Jejunum (tissue), 1 donor: ENCODE data around the gene ADAMTS15.

- PRO-cap, result no peak
These were observed 204.1 kb downstream of the BARX2 start for GRCh38 chr11:129579769-129580146.

DNA sequence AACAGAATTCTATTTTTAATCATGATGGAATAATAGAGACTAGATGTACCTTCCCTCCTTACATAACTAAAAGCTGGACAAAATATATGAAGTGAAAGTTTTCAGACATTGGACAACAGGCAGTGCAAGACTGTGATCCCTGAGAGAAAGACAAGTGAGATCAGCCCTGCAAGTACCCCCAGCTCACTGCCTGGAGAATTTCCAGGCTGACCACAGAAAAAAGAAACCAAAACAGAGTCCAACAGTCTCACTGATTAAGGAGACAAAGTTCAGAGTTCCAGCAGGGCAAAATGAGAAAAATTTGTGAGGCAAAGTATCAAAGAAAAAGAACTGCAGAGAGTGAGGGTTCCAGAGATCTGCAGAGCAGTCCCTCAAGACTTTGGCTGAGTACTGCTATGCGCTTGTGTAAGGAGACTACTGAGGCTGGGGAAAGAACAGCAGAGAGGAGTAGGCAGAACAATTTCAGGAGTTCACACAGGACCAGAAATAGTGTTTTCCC is 47.3 kb upstream of the TMEM45B start:
- PRO-cap, result bidirectional peak, plus-strand start at position 342 of the sequence, minus-strand start at position 211 of the sequence

DNA sequence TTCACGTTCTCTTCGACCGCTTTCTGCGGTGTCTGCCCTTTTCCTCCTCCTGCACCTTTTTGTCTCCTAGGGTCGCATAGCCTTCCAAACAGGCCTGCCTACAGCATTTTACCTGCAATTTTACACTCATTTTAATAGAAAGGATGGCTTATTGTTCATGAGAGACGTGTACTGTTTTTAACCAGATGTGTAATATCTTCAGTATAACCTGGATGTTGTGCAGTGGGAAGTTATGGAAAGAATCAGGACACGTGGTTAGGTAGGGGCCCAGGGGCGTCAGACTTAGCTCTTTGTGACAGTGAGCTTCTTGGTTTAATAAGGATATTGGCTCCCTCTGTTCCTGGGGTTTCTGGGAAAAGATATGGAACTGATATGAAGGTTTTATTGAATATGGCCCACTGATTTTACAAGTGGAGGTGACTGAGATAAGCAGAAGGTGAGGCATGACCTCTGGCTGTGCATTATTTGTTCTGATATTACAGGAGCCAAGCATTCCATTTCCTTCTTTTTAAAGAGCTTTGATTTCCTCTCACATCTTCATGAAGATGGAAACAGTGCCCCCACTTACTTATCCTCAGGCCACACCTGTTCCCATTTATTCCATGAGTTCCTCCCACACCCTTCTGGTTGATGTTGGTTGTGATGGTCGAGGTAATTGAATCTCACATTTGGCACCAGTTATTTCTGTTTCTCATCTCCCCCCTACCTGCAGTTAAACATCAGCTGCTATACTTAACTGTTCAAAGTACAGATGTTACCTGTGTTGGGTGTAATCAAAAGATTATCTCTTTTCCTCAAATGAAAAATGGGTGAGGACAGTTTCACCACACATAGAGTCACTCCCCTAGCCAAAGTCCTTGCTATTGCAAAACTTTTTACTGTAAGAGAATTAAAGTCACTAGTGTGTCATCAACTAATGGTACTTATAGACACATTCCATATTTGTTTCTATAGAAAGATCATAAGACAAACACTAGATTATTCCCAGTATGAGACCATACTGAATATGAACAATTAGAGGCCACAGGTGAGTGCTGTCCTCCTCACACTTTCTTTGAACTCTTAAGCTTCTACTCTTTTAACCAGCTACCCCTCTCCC is 1.8 kb downstream of the TMEM45B start:
- PRO-cap, result no peak

- PRO-cap, result no peak
These were observed 529 bp downstream of the NFRKB start for GRCh38 chr11:129894871-129895227.

DNA sequence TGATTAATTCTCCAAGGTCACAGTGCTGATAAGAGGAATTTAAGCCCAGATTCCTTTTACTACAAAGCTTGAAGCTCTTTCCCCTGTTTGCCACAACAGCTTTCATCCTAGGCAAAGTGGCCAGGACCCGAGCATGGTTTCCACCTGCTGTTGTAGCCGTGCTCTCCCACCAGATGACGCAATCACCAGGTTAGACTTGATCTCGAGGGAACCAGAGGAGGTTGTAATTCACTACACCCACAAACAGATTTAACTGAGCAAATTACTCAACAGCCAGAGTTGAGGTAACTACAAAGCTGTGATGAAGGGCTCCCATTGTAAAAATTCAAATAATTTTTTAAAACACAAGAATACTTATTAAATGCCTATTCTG is 10.3 kb downstream of the PRDM10 start:
- PRO-cap, result no peak

DNA sequence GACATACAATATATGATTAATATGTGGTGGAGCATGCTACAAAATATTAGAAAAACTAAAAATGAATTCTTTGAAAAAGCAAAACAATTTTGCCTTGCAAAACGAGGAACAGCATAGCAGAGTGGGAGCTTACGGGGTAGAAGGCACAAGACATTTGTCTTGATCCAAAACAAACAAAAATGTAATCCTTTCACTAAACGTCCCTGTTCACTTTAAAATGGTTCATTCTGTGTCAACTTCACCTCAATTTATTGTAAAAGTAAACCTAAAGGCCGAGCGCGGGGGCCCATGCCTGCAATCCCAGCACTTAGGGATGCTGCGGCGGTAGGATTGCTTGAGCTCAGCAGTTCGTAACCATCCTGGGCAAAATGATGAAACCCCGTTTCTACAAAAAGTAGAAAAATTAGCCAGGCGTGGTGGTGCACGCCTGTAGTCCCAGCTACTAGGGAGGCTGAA is 2.1 kb downstream of the PRDM10 start:
- PRO-cap, result no peak

DNA sequence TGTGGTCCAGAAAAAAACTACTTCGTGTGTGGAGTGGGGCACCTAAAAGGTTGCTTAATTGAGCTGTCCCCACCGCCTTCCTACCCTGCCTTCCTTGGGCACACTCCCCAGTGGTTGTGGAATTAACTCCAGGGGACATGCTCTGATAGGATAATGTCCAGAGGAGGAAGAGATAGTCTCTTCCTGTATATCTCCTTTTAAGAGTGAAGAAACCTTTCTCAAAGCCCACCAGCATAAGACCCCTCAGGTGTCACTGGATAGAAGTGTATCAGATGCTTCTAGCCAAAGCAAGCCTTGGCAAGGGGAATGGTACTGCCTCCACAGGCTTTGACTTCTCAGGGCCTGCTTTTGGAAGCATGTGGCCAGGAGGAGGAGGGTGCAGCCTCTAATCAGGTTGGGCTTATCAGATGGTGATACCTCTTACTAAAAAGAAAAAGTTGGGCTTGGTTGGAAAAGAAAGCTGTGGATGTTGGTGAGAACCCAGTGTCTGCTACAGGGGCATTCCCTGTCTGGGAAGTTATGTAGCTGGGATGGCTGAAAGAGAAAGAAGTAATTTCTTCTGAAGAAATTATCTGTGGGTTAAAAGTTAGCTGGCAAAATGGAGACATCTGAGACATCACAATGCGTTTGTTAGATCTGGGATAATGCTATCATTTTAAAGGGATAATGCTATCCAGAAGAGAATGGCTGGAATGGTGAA is 7.0 kb downstream of the APLP2 start:
- PRO-cap, result no peak

DNA sequence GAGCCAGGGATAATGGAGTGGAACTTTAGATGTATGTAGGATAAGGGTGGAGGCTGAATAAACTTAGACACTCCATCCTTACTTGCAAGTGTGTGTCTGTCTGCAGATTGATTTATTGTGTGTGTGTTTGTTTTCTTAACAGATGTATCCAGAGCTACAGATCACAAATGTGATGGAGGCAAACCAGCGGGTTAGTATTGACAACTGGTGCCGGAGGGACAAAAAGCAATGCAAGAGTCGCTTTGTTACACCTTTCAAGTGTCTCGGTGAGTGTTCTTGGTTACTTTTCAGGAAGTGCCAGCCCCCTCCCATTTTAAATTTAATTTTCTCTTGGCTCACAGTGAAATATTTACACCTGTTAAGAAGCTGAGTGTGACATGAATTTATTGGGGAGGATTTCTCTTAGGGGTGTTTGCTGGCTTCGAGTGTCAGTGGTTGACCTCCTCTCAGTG is 40.7 kb downstream of the APLP2 start:
- PRO-cap, result no peak

DNA sequence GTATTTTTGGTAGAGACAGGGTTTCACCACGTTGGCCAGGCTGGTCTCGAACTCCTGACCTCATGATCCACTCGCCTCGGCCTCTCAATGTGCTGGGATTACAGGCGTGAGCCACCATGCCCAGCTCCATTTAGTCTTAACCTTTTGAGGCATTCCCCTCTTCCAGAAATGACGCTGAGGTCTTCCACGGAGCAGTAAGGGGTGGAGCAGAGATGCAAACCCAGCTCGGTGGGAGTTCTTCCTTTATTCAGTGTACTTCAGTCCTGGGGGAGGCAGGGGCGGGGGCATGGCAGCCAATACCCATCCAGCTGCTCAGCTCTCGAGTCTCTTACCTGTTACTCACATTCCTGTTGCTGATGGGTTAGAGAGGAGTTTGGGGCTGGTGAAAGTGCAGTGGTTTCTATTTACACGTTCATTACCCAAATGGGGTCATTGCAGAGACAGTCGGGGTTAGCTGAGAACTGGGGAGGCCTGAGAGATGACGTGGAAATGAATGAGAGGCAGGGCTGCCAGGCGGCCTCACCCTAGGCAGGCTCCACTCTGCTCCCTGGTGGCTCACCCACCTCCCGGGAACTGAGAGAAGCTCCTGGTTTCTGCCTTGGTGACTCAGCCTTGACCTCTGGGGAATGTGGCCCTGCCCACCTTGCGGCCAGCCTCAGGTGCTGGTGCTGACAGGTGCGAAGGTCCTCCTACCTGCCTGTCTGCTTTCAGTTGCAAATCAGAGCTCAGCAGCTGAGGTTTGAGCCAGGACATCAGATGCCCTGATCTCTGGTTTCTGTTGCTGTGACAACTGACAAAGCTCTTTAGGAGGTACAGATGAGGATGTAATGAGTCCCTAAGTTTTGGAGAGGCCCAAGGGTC is 13.4 kb upstream of the ST14 start:
- PRO-cap, result bidirectional peak, plus-strand start at position 721 of the sequence, minus-strand start at position 575 of the sequence

GRCh38 chr11:130189412-130190241 is 30.0 kb downstream of the ST14 start:
- PRO-cap, result bidirectional peak, plus-strand start at chr11:130190129, minus-strand start at chr11:130190003

DNA sequence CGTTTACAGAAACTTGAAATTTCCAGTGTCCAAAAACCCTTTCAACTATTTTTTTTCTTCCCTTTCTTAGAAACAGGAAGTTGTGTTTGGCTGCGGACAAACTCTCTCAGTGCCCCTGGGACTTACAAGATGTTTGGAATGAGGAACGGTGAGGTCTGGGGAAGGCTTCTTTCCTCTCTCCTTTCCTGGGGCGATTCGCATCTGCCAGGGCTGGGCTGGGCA is 27.6 kb downstream of the ADAMTS8 start:
- PRO-cap, result no peak

DNA sequence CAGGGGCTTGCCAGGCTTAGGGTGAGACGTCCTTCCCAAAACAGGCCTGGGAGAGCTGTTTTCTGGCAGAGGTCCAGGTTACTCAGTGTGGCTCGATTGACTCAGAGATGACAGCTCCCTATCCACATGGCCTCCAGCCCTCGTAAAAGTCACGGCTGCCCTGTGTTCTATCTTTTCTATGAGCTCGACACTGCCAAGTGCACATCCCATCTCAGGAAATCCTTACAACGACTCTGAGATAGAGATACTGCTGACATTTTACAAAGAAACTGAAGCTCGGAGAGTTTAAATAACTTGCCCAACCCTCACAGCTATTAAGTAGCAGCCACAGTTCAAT is 20.4 kb downstream of the ADAMTS8 start:
- PRO-cap, result no peak

DNA sequence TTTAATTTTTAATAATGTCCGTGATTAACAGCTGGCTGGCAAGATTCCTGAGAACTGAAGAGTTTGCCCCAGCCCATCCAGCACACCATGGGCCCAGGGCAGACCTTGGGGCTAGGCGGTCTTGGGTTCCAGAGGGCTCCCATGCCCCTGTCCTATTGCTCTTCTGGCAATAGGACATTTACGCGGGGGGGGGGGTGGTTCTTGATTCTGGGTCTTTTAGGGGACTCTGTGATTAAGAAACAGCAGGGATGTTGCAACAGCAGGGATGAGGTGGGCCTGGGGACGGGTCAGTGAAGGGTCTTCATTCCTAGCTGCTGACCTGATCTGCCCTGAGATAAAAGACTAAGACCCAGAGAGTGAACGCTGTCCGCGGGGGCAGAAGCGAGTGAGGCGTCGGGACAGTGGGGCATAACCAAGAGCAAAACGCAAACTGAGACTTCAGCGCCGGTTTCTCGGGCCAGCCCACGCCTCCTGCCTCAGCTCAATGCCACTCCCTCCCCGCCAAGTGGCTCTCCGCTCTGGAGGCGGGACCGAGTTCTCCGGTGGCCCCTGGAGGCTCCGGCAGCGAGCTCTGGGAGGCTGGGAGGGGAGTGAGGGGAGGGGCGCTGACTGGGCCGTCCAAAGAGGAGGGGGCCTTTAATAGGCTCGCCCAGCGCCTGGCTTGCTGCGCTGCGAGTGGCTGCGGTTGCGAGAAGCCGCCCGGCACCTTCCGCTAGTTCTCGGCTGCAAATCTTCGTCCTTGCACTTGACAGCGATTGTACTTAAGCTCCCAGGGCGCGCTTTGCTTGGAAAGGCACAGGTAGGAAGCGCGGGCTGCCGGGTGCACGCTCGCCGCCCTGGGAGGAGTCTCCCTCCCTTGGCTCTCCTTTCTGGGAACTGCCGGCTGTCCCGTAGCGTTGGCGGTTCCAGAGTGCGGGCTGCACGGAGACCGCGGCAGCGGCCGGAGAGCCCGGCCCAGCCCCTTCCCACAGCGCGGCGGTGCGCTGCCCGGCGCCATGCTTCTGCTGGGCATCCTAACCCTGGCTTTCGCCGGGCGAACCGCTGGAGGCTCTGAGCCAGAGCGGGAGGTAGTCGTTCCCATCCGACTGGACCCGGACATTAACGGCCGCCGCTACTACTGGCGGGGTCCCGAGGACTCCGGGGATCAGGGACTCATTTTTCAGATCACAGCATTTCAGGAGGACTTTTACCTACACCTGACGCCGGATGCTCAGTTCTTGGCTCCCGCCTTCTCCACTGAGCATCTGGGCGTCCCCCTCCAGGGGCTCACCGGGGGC is at the start of gene ADAMTS15:
TSS of gene ADAMTS15 (plus strand) at position 667 of the 1,277 bp plus-strand sequence.
- PRO-cap, result bidirectional peak, plus-strand start at position 667 of the sequence, minus-strand start at position 432 of the sequence; unidirectional peak, plus-strand start at position 893 of the sequence

DNA sequence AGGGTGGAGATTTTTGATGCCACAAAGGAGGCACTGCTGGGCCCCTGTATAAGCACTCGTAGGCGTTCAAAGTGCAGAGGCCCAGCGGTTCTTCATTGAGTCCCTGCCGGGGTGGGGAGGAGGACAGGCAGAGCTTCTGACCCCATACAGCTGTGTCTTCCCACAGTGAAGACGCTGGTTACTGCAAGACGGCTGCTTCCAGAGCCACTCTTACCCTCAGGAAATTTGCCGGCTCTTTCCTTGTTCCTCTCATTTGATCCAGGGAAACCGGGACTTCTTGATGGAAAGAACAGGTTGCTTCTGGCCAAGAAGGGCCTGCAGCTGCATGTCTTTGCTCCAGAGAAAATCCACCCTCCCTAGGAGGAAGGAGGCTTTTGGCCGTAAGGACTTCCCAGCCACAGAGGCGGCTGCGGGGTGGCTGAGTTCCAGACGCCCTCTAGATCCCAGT is 9.3 kb downstream of the ADAMTS15 start:
- PRO-cap, result no peak

GRCh38 chr11:130785202-130785649 is 131.1 kb downstream of the SNX19 start:
- PRO-cap, result no peak

DNA sequence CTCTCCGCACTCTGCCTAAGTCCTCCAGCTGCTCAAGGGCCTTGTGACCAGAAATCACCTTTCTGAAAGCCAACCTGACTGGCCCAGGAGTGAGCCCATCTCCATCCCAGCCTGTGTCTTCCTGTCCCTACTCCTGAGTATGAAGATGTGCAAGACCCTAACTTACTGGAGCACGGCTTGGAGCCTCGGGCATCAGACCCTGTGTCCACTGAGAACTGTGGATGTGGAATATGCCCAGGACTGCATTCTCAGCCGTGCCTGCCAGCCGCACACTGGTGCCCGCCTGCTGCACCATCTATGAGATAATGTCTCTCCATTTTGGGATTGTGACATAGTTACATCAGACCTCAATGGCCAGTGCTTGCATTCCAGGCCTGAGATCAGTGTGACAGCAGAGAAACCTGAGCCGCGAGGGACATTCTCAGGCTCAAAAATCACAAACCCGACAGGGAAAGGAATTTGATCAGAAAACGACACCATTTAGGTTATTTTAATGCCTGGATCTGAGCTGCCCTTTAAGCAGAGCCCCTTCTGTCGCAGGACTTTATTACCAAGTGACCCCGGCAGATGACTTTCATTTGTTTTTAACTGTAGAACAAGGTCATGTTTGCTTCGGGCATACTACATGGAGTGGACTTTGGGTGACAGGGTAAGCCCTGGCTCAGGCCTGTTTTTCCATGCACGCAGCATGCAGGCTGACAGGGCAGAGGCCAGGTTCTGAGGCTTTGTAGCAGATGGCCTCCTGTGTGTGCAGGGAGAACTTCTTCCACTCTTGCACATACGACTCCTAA is 50.8 kb downstream of the SNX19 start:
- PRO-cap, result no peak

DNA sequence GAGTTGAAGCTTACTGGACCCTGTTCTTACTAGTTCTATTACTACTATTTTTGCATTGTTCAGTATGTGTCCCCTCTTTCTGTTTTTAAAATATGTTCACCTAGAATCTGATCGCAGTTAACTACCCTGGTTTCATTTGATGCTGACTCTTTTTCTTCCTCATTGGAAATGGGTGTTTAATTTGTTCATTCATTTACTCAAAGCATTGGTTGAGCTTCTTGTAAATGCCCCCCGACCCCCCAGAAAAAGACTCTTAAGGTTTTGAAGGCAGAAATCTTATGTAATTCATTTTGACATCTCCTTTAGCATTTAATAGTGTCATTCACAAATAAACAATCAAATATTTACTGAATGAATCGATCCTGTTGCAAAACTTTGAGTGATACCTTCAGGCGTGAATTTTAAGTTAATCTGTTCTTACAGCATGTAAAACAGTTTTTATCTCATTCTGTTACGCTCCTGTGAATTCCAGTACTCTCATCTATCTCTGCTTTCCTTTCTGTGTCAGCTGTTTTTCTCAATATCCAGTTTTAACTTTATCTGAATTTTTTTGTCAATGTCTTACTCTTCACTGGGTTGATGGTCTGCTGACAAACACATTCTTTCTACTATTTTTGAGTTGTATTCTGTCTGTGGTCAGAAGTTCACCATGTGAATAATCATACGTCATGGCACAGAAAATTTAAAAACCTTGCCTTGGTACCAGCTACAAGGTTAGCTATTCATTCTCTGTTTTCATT is 27.0 kb downstream of the SNX19 start:
- PRO-cap, result no peak

DNA sequence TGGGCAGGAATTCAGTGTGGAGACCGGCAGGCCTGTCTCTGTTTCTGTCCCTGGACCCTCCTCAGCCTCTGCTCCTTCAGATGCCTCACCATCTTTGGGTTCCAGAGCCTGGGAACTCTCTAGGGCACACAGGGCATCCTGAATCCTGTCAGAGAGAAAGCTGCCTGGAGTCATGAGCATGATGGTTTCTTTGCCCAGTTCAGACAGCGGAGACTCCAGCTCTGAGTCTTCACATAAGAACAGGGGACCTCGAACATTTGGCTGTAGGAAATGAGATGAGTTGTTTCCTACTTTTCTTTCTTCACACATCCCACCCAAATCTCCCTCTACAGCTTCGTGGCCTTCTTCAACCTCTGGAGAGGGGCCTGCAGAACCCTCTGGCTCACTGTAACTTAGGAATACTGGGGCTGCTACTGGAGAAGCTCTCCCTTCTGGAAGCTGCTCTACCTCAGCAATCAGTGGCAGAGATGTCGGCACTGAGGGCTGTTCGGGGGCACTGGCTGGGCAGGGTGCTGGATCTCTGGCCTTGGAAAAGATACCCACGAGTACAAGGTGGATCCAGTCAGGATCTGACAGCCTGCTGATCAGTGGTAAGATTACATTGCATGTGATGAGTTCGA is 1.6 kb downstream of the SNX19 start:
- PRO-cap, result no peak

GRCh38 chr11:131656365-131657380 is 286.3 kb downstream of the NTM start:
- PRO-cap, result no peak

DNA sequence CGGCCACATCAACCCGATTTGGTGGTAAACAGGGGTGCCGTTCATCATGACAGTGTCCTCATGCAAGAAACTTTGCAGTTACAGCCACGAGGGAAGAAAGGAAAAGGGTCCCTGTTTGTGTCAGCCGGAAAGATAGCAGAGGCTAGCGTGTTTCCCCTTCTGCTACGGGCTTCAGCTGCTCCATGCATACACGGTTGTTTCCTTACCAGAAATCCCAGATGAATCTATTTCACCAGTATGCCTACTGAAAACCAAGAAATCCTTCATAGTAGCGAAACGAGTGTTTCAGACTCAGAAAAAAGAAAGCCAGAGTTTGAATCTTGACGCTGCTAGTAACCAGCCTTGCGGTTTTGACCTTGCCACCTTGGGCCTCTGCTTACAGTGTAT is 369.7 kb downstream of the OPCML start:
- PRO-cap, result no peak